HepG2 (cell line): ENCODE data around the gene AKR1C1.

DNA sequence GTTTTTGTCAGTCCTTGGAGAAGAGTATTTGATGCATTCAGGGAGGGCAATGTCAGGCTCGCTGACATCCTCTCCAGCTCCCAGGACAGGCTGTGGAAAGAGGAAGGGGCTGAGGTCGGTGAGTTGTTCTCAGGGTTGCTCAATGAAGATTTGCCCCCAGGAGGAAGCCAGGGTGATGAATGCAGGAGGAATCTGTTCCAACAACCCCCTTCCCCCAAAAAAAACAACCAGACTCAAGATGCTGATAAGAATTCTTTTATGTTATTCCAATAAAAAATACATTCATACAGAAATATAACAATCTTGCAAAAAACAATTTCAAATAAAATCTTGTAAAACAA is 8.7 kb downstream of the KLF6 start:
- RRBS, 2 experiments = no CpG with 5 or more reads among the region's 2 CpGs
CAGE:
- cytosol, long polyA minus RNA = no peak
- cytosol, long polyA plus RNA = no peak
- long polyA plus RNA = no peak
- nucleus, long polyA minus RNA = no peak
- nucleus, long polyA plus RNA = no peak

GRCh38 chr10:3778732-3779659 is 6.0 kb downstream of the KLF6 start:
- RRBS, 2 experiments = no CpG with 5 or more reads among the region's 17 CpGs
CAGE:
- cytosol, long polyA minus RNA = start-site peak on the minus strand at chr10:3779087-3779134, 21 reads; start-site peak on the minus strand at chr10:3779212-3779275, 22 reads
- cytosol, long polyA plus RNA = start-site peak on the minus strand at chr10:3779081-3779090, 90 and 79 reads in 2 replicates
- long polyA plus RNA = no peak
- nucleus, long polyA minus RNA = no peak
- nucleus, long polyA plus RNA = start-site peak on the minus strand at chr10:3779080-3779090, 126 and 148 reads in 2 replicates

GRCh38 chr10:3820288-3820706 is 35.3 kb upstream of the KLF6 start:
- RRBS, 2 experiments = no CpG with 5 or more reads among the region's 11 CpGs
CAGE:
- cytosol, long polyA minus RNA = no peak
- cytosol, long polyA plus RNA = no peak
- long polyA plus RNA = no peak
- nucleus, long polyA minus RNA = no peak
- nucleus, long polyA plus RNA = no peak

GRCh38 chr10:4043829-4044304 is 258.9 kb upstream of the KLF6 start:
- RRBS, 2 experiments = no CpG with 5 or more reads among the region's 5 CpGs
CAGE:
- cytosol, long polyA minus RNA = no peak
- cytosol, long polyA plus RNA = no peak
- long polyA plus RNA = no peak
- nucleus, long polyA minus RNA = no peak
- nucleus, long polyA plus RNA = no peak

GRCh38 chr10:4176594-4176971 is 391.6 kb upstream of the KLF6 start:
- RRBS, 2 experiments = no CpG with 5 or more reads among the region's 1 CpG
CAGE:
- cytosol, long polyA minus RNA = no peak
- cytosol, long polyA plus RNA = no peak
- long polyA plus RNA = no peak
- nucleus, long polyA minus RNA = no peak
- nucleus, long polyA plus RNA = no peak

DNA sequence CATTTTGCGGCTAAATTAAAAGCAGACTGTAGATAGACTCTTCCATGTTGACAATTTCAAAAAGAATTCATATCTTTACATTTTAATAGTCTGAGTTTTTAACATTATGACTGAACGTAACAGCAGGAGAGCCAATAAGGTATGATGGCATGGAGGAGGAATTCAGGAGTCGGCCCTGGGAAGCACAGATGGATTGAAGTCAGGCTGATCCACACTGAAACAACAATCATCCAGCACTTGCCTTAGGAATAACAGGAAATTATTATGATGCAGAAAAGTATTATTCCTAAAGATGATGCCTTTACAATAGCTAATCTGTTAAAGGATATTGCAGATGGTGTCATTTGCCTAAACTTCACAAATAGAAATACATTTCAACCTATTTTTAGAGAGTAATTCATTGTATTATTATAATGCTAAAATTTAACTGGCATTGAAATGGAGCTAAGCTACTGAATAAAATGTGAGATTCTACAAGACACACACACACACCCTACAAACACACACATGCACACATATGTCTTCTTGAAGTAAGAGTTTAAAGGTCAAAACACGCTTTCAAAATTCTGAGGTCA is 456.0 kb upstream of the KLF6 start:
- RRBS, 2 experiments = no CpG with 5 or more reads among the region's 4 CpGs
CAGE:
- cytosol, long polyA minus RNA = no peak
- cytosol, long polyA plus RNA = no peak
- long polyA plus RNA = no peak
- nucleus, long polyA minus RNA = no peak
- nucleus, long polyA plus RNA = no peak

DNA sequence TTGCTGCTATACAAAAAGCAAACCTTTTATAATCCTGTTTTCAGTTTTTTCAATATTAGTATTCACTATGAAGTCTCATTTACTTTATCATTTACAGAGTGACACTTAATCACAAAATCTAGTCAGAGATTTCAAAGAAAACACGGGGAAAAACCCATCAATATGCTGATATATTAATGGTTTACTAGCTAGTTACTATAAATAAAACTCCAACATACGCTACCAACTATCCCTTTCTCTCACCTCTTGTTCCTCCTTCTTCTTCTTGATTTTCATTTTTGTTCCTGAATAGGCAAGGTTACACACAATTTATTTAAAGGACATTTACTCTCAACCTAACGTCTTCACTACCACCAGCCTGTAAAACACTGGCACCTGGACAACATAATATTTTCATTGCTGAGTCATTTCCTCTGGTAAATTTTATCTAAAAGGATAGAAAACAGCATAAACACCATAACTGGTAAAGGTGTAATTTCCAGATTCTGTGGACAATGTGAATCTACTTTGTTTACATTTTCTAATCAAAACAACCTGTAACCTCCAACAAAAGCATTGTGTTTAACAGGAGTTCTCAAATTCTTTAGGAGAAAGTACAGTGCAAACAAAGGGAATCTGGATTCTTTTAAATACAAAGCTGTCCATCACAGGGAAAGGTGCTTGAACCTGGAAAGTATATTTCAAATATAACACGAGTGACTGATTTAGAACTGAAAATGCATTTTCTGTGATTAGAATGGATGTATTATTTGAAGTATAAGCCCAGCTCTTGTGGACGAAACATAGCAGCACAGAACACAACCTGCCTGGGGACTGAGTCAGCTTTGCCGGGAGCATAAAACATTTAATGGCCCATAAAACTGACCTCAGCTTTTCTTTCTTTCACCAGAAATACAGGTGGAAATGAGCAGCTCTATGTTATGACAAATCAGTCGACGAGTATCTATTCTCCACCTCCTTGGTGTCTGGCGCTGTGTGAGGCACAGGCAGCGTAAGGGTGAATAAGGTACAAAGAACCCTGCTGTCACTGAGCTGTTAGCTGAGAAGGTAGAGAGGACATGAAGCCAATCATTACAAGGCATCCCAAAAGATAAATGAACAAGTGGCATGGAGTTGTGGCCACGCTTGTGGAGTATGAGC is 471.9 kb upstream of the AKR1E2 start:
- RRBS, 2 experiments = no CpG with 5 or more reads among the region's 11 CpGs
CAGE:
- cytosol, long polyA minus RNA = no peak
- cytosol, long polyA plus RNA = no peak
- long polyA plus RNA = no peak
- nucleus, long polyA minus RNA = no peak
- nucleus, long polyA plus RNA = no peak

GRCh38 chr10:4947113-4947630 is 16.0 kb upstream of the AKR1C1 start:
CAGE:
- cytosol, long polyA minus RNA = no peak
- cytosol, long polyA plus RNA = no peak
- long polyA plus RNA = no peak
- nucleus, long polyA minus RNA = no peak
- nucleus, long polyA plus RNA = no peak

DNA sequence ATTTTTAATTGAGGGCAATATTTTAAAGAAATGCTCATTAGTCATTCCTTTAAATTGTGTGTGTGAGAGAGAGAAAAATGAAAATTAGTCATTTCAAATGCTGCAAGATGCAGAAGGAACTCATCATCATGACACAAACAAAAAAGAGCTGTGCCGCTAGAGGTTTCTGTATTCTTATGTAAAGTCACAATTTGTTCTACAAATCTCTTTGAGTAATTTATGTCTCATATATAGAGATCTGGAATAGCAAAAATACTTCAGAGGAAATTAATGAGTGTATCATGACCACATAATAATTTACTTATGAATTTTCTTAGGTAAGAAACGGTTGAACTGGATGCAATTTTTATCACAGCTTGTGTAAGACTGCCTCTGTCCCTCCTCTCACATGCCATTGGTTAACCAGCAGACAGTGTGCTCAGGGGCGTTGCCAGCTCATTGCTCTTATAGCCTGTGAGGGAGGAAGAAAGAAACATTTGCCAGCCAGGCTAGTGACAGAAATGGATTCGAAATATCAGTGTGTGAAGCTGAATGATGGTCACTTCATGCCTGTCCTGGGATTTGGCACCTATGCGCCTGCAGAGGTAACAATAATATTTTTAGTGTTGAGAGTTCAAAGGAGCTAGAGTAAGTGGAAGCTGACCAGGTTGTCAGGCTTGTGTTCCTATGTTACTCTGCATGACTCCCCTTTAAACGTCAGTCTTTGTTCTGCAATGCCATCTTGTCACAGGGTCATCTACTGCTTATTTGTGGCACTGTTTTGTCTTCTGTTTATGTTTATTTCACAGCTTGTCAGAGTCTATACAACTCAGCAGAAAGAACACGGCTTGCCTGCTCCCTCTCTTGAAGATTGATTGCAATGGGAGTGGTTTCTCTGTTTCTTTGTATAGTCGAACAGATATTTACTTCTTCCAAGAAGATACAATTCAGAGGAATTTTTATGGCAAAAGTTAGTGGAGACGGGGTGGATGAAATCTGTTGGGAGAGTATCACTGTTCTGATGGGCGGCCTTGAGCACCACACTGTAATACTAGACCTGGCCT is at the start of gene AKR1C1:
Gene AKR1C1, plus strand, starts transcription at position 471 of the 1,043 bp plus-strand sequence.
- RRBS, 2 experiments = no CpG with 5 or more reads among the region's 10 CpGs
CAGE:
- cytosol, long polyA minus RNA = start-site peak on the plus strand centred at position 470 of the sequence, 13 bp wide, 42,416 reads
- cytosol, long polyA plus RNA = start-site peak on the plus strand centred at position 483 of the sequence, 30 bp wide, 3,543 and 3,375 reads in 2 replicates
- long polyA plus RNA = start-site peak on the plus strand centred at position 483 of the sequence, 30 bp wide, 7,930 and 560 reads in 2 replicates
- nucleus, long polyA minus RNA = no peak
- nucleus, long polyA plus RNA = start-site peak on the plus strand centred at position 485 of the sequence, 33 bp wide, 2,196 and 2,402 reads in 2 replicates

DNA sequence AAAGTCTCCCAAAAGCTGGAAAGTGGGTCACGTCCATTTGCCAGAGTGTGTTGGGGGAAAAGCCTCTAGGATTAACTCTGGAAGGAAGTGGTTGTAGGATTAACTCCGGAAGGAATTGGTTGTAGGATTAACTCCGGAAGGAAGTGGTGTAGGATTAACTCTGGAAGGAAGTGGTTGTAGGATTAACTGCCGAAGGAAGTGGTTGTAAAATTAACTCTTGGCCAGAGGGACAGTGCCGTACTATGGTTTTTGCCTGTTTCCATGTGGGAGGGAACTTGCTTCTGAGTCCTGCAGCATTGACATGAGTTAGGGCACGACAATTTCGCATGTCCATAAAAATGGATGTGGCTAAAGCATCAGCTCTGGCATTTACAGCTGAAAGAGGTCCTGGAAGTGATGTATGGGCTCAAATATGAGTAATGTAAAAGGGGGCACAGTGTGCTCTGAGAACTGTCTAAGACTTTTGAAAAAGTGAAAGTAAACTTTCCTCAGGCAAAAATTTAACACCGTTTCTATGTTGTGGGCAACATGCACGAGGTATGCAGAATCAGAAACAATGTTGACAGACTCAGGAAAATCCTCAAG is 37.6 kb upstream of the AKR1C2 start:
- RRBS, 2 experiments = no CpG with 5 or more reads among the region's 9 CpGs
CAGE:
- cytosol, long polyA minus RNA = no peak
- cytosol, long polyA plus RNA = no peak
- long polyA plus RNA = no peak
- nucleus, long polyA minus RNA = no peak
- nucleus, long polyA plus RNA = no peak

DNA sequence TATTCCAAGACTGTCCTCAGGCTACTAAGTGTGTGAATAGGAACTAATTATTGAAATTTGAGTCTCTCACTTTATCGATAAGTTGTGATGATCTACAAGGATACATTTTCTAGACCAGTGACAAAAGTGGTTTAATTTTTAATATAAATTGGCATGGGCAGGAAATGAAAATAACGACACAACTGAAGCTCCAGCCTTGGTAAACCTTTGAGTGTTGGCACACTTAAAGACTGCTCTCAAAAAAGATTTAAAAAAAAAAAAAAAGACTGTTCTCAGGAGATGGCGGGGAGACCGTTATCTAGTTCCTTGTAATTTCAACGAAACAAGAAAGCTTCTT is 988 bp downstream of the AKR1C3 start:
- RRBS, 2 experiments = no CpG with 5 or more reads among the region's 5 CpGs
CAGE:
- cytosol, long polyA minus RNA = no peak
- cytosol, long polyA plus RNA = no peak
- long polyA plus RNA = no peak
- nucleus, long polyA minus RNA = no peak
- nucleus, long polyA plus RNA = no peak

DNA sequence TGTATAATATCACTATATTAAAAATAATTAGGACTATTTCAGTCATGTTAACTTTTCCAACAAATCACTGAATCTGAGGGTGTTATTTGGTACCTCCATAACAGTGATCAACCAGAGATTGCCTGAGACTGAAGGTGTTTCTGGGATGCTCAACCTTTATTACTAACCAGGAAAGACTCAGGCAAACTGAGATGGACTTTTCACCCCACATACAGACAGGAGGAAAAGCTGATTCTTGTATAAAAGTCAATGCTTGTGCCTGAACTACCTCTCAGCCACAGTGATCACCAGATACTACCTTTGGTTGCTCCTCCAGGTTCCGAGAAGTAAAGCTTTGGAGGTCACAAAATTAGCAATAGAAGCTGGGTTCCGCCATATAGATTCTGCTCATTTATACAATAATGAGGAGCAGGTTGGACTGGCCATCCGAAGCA is 1.9 kb downstream of the AKR1C3 start:
- RRBS, 2 experiments = no CpG with 5 or more reads among the region's 3 CpGs
CAGE:
- cytosol, long polyA minus RNA = no peak
- cytosol, long polyA plus RNA = no peak
- long polyA plus RNA = no peak
- nucleus, long polyA minus RNA = no peak
- nucleus, long polyA plus RNA = no peak

DNA sequence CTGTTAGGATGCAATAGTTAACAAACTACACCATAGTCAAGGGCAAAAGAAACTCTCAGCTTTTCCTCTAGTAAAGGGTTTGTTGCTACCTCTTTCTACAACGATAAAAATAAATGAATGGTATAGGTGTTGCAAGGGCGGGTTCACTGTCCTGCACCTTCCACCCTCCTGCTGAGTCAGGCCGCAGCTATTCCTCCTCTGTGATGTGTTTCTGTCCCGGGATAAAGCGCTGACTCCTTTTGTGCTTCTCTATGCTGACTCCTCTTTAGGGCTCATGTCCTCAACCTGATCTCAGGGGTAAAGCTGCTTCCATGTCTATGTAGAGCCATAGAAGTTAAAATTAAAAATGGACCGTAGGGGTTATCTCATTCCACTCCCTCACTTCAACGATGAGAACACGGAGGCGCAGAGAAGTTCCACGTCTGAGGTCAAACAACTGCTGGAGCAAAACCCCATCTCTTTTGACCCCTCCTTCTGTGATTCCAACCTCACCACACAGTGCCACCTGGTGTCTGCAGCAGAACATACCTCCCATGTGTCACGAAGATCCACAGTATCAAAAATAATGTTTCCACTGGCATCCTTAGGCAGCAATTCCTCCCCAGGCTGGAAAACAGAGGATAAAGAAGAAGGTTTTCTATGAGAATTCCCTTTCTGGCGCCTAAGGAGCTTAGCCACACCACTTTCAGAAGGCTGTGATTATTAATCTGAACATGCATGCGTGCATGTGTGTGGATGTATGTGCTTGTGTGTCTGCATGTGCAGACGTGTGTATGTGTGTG is 81.4 kb upstream of the UCN3 start:
- RRBS, 2 experiments = no CpG with 5 or more reads among the region's 14 CpGs
CAGE:
- cytosol, long polyA minus RNA = no peak
- cytosol, long polyA plus RNA = no peak
- long polyA plus RNA = no peak
- nucleus, long polyA minus RNA = no peak
- nucleus, long polyA plus RNA = no peak

DNA sequence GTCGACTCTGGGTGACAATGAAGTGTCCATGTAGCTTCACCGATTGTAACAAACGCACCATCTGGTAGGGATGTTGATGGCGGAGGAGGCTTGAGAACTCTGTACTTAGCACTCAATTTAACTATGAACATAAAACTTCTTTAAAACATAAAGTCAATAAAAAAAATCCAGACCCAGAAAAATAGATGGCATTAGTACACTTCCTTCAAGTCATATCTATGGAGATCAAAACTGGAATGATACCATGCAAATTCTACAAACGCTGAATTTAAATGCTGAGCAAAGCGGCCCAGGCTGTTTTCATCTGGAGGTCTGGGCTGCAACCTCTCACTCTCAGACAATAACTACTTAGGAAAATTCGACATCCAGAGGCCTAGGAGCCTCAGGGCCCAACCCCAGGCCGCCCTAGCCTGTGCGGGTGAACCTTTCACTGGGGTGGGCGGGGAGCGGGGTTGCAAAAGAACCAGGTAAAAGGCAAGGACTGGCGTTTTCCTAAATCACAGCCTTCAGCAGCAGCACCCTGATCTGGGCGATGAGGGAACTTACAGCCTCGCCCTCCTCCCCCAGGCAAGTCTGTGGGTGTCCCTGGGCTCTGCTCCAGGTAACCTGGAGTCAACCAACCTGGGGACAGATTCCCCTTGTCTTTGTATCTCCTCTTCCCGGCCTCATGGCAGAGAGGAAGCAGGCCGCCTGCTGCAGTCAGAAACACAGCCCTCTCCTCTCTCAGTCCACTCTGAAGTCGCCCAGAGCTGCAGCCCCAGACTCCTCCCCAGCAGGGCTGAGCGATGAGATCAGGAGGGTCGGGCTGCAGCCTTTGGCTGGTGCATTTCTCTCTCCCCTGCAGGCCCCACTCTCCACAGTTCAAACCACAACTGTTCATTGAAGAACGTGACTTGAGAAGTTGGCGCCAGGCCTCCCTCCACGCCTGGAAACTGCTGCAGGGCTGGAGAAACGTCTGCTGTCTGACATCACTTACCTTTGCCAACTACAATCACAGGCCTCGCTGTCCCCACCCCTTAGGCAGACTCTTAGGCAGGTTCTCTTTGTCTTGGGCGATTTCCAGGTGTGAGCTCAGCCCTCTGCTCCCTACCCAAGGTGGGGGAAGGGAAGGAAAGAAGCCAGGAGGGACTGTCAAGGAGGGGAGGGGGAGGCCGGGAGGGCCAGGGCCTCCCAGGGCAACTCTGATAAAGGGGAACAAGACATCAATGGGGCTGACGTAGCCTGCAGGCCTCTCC is 33.2 kb downstream of the CALML5 start:
- RRBS, 2 experiments = no CpG with 5 or more reads among the region's 27 CpGs
CAGE:
- cytosol, long polyA minus RNA = no peak
- cytosol, long polyA plus RNA = no peak
- long polyA plus RNA = no peak
- nucleus, long polyA minus RNA = no peak
- nucleus, long polyA plus RNA = no peak

GRCh38 chr10:5486187-5486677 is 13.1 kb downstream of the CALML5 start:
- RRBS, 2 experiments = no CpG with 5 or more reads among the region's 10 CpGs
CAGE:
- cytosol, long polyA minus RNA = no peak
- cytosol, long polyA plus RNA = no peak
- long polyA plus RNA = no peak
- nucleus, long polyA minus RNA = no peak
- nucleus, long polyA plus RNA = no peak

GRCh38 chr10:5529597-5530121 is 4.9 kb downstream of the CALML3 start:
- RRBS, 2 experiments = no CpG with 5 or more reads among the region's 7 CpGs
CAGE:
- cytosol, long polyA minus RNA = no peak
- cytosol, long polyA plus RNA = no peak
- long polyA plus RNA = no peak
- nucleus, long polyA minus RNA = no peak
- nucleus, long polyA plus RNA = no peak

- RRBS, 2 experiments = no CpG with 5 or more reads among the region's 6 CpGs
CAGE:
- cytosol, long polyA minus RNA = no peak
- cytosol, long polyA plus RNA = no peak
- long polyA plus RNA = no peak
- nucleus, long polyA minus RNA = no peak
- nucleus, long polyA plus RNA = no peak
Measured at GRCh38 chr10:5544329-5544868, 19.6 kb downstream of the CALML3 start.

GRCh38 chr10:5547549-5548900 is 23.3 kb downstream of the CALML3 start:
- RRBS, 2 experiments = 0 to 3% methylated on average over 1 to 2 of the region's 23 CpGs
CAGE:
- cytosol, long polyA minus RNA = no peak
- cytosol, long polyA plus RNA = no peak
- long polyA plus RNA = no peak
- nucleus, long polyA minus RNA = no peak
- nucleus, long polyA plus RNA = no peak

DNA sequence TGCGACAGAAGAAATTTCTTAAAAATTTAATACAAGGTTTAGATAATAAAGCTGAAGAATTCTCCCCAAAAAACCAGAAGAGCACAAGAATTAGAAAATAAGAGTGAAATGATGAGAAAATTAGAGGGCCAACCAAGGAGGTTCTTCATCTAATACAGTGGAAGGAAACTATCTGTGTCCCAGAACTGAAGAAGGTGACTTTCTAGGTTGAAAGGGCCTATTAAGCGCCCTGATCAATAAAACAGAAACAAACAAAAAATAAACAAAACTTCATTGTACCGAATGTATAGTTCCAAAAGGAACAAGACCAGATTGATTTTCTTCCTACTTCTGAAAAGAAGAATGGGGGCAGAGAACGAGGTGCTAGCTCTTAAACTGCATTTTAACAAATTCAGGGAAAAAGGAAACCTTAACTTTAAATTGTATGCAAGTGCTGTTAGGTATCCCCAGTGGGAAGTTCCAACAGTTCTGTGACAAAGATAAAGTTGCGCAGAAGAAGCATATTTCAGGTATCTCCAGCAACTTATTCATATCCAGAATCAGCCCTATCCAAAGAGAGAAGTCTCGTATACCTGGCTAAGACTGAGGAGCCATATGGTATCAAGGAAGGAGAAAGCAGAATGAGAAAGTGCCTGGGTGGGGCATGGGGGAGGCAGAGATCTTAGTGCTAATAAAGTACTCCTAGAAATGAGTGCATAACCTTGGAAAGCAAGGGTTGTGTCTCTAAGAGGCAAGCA is 12.4 kb downstream of the TASOR2 start:
- RRBS, 2 experiments = no CpG with 5 or more reads among the region's 6 CpGs
CAGE:
- cytosol, long polyA minus RNA = no peak
- cytosol, long polyA plus RNA = no peak
- long polyA plus RNA = no peak
- nucleus, long polyA minus RNA = no peak
- nucleus, long polyA plus RNA = no peak

DNA sequence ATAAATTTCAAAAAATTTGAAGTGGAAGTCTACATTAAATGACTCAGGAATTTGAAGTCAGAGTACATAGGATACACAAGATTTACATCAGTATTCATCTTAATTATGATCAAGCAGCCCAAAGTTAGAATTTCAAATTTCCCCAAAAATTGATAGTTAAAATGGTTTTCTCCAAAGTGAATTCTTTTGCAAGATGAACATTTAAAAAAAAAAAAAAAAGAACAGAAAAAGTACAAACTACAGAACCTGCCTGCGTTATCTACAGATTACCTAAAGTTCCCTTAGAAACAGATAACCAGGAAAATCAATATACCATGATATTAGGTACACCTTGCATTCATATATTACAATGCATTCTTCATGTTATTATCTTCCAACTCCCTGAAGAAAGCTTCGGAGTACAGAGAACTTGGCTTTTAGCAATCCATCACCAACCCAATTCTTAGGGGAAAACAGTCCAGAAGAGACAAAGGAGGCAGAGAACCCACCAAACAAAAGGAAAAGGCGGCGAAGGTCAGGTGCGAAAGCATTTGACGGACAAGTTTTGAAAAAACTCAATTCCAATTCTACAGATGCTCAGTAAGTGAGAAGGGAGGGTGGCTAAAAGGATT is 1.1 kb downstream of the GDI2 start:
- RRBS, 2 experiments = no CpG with 5 or more reads among the region's 6 CpGs
CAGE:
- cytosol, long polyA minus RNA = no peak
- cytosol, long polyA plus RNA = no peak
- long polyA plus RNA = no peak
- nucleus, long polyA minus RNA = no peak
- nucleus, long polyA plus RNA = no peak